Subcutaneous adipose tissue (tissue), 3 donors: ENCODE results near the genes CACTIN, DAPK3 and STAP2.

- PRO-cap, result bidirectional peak, plus-strand start at chr19:3553077, minus-strand start at chr19:3552968
- RAMPAGE, long total RNA, 3 experiments, result no peak in any of the 3 experiments
Observed at GRCh38 chr19:3552746-3553494, 4.5 kb downstream of the MFSD12 start.

DNA sequence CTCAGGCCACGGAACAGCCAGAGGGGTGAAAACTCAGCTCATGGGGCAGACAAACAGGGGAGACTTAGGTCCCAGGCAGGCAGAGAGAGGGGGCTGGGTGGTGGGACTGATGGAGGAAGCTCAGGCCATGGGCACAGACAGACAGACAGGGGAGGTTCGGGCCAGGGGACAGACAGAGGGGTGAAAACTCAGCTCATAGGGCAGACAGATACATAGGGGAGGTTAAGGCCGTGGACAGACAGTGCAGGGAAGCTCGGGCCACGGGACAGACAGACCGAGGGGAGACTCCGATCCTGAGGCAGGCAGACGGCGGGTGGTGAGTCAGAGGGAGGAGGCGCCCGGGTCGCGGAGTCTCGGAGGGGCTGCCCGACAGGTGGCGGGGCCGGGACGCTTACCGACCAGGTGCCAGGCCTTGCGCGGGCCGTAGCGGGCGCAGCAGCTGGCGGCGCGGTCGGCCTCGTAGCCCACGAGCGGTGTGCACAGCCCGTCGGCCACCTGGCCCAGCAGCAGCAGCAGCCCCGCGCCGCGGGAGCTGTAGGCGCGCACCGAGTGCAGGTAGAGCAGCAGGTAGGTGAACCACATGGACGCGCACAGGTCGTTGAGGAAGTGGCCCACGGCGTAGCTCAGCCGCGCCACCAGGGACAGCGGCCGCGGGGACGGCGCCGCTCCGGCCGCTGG, 536 bp downstream of the MFSD12 start:
- PRO-cap, result no peak
- RAMPAGE, long total RNA, 3 experiments, result no peak in any of the 3 experiments

DNA sequence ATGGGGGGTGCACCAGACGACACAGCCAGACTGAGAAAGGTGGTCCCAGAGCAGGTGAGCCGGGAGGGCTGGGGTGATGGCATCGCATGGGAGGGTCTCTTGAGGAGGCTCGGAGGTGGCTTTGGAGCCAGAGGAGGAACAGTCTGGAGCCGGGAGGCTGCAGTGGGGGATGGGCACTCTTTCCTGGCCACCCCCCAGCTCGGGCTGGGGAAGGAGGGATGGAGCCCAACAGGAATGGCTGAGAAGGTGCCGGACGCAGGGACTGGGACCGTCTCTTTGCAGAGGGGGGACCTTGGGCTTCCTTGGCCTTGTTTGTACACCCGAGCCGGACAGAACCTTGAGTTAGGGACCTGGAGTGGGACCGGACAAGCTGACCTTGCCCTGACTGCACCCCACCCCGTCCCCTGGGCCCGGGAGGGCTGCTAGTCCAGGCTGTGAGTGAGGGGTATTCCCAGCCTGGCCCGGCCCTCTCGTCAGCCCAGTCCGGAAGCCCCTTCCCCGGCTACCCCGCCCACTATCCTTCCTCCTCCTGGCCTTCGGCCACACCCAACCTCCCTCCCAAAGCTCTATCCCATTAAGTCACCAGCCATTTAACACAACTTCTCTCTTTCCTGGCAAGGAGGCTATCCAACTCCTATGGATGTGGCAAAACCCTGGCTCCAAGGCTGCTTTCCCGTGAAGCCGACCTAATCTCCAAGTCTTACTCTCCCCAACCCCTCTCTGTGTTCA, 845 bp upstream of the TBXA2R start:
- PRO-cap, result unidirectional peak, minus-strand start at position 399 of the sequence; unidirectional peak, minus-strand start at position 491 of the sequence
- RAMPAGE, long total RNA, 3 experiments, result no peak in any of the 3 experiments

DNA sequence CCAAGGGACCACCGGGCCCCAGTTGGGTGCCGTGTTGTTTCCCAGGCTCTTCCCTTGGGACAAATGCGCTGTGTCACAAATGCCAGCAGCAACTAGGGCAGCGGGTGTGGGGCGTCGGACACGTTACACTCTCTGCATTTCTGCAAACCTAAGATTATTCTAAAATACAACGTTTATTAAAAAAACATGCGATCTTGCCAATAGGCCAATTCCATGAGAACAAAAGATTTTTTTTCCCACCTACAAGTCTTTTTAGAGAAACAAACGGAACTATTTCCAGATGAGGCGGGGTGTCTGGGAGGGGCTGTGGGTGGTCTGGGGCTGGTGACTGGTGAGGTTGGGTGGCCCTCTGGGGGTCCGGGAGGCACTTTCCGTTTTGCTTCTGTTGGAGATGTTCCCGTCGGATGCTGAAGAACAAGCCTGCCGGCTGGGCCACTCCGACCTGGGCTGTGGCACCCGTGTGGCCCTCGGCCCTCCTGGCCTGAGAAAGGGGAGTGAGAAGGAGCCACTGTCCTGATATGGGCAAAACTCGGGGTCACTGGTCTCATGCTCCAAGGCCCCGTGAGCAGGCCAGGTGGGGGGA, 3.9 kb upstream of the TBXA2R start:
- PRO-cap, result no peak
- RAMPAGE, long total RNA, 3 experiments, result no peak in any of the 3 experiments

GRCh38 chr19:3618248-3618832, 8.2 kb downstream of the CACTIN start:
- PRO-cap, result unidirectional peak, minus-strand start at chr19:3618617
- RAMPAGE, long total RNA, 3 experiments, result no peak in any of the 3 experiments

DNA sequence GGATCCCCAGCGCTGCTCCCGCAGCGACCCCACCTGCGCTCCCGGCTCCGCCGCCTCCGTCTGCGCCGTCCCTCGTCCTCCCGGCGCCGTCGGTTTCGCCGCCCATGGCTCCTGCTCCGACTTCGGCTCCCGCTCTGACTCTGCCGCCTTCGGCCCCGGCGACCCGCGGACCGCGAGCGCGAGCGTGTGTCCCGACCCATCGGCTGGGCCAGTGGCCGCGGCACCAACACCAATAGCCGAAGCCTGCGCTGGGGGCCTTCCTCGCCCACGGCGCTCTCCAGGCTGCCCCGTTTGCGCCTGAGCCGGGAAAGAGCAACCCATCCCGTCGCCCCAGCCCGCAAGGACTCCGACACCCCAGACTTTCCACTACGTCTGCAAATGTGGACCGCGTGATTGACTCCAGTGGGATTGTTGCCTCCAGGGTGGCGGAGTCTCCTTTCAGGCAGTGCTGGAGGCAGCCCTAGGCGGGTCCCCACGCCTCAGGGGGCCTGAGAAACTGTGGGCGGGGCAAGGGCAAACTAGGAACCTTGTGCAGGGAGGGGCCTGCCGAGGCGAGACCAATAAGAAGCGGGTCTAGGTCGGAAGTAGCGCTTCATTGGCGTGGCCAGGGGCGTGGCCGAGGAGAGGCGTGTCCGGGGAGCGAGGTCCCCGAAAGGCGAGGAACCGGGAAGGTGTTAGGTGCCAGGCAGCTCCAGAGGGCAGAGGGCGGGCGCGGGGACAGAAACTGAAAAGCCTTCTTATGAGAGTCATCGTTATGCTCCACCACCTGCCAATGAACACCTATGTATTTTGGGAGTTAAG, at the start of gene CACTIN:
Gene CACTIN (minus strand): TSS at position 228 of the 801 bp plus-strand sequence.
- PRO-cap, result unidirectional peak, minus-strand start at position 228 of the sequence; unidirectional peak, plus-strand start at position 629 of the sequence; unidirectional peak, plus-strand start at position 674 of the sequence
- RAMPAGE, long total RNA, 3 experiments, result start-site peak on the minus strand in 3 of 3 experiments, centred at positions 212 to 220 of the sequence, 71 to 166 reads per replicate

DNA sequence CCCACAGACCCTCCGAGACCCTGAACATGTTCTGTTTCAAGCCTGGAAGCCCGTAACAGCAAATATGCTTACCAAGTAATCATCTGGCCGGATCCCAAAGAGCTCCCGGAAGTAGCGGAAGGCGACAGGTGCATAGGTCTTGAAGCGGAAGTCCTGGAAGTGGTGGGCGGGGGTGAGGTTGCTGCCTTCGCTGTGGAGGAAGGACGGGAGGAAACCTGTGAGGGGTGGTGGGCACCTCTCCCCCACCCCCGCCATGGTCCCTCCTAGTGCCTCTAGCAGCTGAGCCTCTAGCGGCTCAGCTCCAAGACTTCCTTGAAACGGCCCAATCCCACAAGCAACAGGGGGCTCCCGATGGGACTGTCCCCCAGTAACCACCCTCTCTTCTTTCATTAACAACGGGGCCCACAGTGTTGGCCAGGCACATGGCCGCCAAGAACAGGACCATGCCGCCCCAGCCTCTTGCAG, 34.3 kb upstream of the CACTIN start:
- PRO-cap, result no peak
- RAMPAGE, long total RNA, 3 experiments, result no peak in any of the 3 experiments

DNA sequence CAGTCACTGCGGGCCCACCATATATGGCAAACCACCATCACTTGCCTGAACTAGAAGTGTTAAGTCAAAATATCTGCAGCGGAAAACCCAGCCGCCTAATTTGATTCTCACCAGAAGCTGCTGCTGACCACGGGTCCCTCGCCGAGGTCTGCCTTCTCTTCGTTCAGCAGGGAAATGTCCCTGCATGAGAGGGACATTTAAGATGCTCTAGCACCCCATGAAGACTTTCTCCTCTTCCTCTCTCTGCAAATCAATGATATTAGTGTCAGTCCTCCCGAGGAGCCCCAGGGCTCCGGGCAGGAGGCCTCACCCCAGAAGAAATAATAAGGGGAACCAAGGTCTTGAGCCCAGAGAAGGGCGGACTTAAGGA, 3.0 kb upstream of the MATK start:
- PRO-cap, result no peak
- RAMPAGE, long total RNA, 3 experiments, result no peak in any of the 3 experiments

- PRO-cap, result bidirectional peak, plus-strand start at chr19:3971384, minus-strand start at chr19:3971096
- RAMPAGE, long total RNA, 3 experiments, result start-site peak on the minus strand in 2 of 3 experiments, at chr19:3971067-3971102 at its widest, 46 to 164 reads per replicate
Observed at GRCh38 chr19:3970989-3971728, at the start of gene DAPK3. Gene DAPK3 (minus strand): TSS chr19:3971099.

- PRO-cap, result no peak
- RAMPAGE, long total RNA, 3 experiments, result no peak in any of the 3 experiments
Observed at GRCh38 chr19:4042296-4043153, 24.2 kb downstream of the ZBTB7A start.

DNA sequence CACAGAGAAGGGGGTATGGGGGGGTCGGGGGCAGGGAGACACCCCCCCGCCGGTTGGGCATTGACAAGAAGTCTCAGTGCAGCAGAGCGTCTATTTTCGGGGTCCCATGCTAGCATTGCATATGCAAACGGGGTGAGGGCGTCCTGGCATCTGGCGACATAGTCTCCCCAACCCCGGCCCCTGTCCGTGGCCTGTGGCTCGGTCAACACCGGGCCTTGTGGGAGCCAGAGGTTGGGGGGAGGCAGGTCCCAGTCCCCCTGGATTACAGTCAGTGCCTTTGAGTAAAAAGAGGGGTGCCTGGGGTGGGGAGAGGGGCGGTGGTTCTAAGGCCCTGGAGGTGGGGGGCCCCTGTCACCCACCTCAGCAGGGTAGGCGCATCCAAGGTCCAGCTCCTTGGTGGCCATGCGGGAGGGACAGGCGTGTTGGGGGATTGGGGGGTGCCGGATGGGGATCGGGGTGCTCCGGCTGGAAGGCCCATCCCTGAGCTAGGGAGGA, 21.1 kb downstream of the ZBTB7A start:
- PRO-cap, result no peak
- RAMPAGE, long total RNA, 3 experiments, result start-site peak on the minus strand in 1 of 3 experiments, centred at position 66 of the sequence, 13 reads per replicate

DNA sequence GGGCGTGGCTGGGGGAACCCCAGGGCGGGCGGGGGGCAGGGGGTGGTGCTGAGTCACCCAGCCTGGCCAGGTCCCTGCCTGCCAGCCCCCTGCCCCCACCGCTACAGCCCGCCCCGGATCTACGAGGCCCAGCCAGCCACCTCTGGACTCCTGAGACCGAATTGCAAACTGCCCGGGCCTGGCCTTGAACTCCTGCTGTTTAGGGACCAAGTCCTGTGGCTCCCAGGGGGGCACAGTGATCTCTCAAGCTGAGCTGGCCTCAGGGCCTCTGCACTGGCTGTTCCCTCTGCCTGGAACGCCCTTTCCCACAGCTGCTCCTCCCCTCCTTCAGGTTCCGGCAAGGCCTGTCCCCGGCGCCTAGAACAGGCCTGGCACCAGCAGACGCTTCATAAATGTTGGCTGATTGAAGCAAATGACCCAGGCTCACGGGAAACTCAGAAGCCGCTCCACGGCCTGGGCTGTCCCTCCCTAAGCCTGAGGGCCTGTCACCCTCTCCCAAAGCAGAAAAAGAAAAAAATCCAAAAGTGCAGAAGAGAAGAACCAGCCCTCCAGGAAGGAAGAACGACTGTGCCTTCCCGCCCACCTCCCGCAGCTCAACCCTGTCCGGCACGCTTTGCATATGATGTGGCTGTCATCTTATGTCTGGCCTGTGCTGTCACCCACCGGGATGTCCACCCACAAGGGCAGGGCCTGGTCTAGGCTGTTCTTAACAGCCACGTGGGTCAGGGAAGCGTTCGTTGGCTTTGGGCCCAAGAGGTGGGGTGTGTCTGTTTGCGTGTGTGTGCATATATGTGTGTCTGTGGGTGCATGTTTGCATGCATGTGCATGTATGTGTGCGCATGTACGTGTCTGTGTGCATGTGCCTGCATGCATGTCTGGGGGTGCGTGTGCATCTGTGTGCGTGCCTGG, 13.9 kb downstream of the ZBTB7A start:
- PRO-cap, result no peak
- RAMPAGE, long total RNA, 3 experiments, result no peak in any of the 3 experiments

GRCh38 chr19:4067211-4068013, 713 bp upstream of the ZBTB7A start:
- PRO-cap, result bidirectional peak, plus-strand start at chr19:4067691, minus-strand start at chr19:4067565; bidirectional peak, plus-strand start at chr19:4067934, minus-strand start at chr19:4067884
- RAMPAGE, long total RNA, 3 experiments, result no peak in any of the 3 experiments

- PRO-cap, result no peak
- RAMPAGE, long total RNA, 3 experiments, result no peak in any of the 3 experiments
Observed at GRCh38 chr19:4197803-4198666, 15.5 kb downstream of the ANKRD24 start.

DNA sequence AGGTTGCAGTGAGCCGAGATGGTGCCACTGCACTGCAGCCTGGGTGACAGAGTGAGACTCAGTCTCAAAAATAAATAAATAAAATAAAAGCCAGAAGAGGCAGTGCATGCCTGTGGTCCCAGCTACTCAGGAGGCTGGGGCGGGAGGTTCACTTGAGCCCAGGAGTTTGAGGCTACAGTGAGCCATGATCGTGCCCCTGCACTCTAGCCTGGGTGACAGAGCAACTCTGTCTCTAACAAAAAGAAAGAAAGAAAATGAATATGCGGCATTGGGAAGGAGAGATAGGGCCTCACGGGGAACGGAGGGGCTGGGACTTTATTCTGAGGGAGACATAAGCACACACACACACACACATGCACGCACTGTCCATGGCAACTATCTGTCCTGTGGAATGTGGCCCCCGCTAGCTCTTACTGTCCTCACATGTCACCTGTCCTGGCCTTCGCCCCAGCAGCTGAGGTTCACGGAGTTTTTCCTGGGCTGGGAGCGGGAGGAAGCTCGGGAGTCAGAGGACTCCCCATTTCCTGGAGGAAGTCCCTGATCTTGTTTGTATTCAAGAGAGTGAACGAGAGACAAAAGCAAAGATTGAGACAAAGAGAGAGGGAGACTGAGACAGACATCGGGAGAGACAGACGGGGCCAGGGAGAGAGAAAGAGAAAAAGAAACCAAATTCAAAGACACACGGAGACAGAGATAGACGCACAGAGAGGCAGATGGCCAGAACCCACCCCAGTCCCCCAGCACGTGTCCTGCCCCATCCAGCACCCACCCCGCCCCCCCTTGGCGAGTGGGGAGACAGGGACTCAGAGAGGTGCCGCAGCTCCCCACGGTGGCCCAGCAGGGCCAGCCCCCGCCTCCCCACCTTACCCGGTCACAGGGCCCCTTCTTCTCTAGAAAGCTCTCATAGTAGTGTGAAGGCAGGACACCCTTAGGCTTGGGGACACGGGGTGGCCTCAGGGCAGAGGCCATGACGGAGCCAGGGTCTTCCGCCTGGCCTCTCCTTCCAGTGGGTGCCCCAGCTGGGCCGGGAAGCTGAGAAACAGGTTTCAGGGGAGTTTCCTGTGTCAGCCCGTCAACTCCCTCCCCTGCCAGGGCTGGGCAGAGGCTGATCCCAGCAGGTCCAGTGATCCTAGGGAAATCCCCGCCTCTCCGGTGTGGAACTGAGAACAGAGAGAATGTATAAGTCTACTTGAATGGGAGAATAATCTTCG, at the start of gene STAP2:
Gene STAP2 (minus strand): TSS at position 1,043 of the 1,211 bp plus-strand sequence.
- PRO-cap, result no peak
- RAMPAGE, long total RNA, 3 experiments, result start-site peak on the minus strand in 1 of 3 experiments, centred at position 1,102 of the sequence, 7 reads per replicate

DNA sequence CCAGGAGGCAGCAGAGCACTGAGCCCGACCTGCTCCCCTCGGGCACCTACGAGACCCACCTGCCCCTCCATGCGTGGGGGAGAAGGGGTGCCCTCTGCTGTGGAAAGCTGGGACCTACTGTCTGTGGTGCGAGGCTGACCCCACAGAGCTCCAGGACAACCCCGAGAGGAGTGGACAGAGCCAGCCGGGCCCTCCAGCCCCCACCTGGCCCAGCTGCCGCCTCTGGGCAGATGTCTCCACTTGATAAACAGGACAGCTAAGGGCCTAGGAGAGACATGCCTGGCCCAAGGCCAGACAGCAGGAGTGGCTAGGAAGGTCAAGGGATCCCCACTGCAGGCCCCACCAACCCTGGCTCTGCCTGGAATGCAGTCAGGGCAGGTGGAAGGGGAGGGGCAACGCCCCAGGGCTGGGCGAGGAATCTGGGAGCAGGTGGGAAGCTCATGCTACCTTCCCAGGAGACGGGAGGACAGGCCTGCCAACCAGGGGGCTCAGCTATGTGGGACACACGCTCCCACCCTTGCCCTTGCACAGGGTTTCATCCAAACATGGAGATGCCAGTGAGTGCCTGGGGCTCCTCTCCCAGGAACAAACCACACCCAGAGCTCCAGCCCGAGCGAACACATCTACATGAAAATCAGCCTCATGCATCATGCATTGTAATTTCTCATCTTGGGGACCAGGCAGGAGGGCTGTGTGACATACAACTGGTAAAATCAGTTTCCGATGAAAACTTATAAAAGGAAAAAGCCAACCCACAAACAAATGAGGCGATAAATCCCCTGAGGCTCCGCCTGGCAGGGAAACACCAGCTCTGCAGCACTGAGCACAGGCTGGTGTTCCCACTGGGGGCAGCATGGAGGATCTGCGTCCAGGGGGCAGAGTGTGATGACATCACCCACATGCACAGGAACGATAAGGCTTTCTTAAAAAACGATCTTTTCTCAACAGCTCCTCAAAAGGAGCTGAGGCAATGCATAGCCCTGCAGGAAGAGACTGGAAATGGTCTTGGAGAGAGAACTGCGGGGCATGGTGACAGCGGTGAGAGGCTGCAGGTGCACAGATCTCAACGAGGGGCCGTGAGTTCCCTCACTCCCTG, 25.0 kb downstream of the SH3GL1 start:
- PRO-cap, result no peak
- RAMPAGE, long total RNA, 3 experiments, result no peak in any of the 3 experiments

DNA sequence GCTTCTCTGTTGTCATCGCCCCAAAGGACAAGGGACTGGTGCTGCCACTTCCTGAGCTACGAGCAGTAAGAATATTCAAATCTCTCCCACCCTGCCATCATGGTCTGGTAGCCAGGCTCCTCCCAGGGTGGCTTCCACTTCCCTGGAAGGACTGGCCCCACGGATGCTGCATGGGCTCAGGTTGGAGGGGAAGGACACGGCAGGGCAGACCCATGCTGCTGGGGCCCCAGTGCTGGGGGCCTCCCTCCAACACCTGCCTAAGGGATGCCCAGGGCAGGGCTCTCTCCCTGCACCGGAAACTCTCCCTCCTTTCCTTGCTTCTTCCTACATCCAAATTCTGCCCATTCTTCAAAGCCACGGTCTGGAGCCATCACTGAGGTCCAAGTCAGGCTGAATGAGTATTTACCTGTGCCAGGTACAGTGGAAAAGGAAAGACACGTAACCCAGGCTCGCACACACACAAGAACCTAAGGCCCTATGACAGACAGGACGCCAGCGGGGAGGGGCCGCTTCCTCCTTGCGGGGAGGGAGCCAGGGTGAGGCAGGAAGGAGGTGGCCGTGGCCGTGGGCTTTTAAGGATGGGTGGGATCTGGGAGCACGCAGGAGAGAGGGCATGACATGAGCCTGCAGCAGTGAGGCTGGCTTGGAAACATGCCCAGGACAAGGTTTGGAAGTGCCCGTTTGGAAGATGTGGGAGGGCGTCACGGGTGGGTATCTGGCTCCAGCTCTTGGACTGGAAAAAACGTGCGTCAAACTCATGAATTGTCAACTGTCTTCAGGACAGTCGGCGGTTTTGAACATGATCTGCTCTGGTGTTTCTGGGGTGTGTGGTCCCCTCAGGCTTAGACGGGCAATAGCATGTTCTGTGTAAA, 20.2 kb downstream of the SH3GL1 start:
- PRO-cap, result no peak
- RAMPAGE, long total RNA, 3 experiments, result start-site peak on the minus strand in 1 of 3 experiments, centred at position 355 of the sequence, 6 reads per replicate

- PRO-cap, result no peak
- RAMPAGE, long total RNA, 3 experiments, result no peak in any of the 3 experiments
Observed at GRCh38 chr19:4387209-4388020, 12.9 kb downstream of the SH3GL1 start.

DNA sequence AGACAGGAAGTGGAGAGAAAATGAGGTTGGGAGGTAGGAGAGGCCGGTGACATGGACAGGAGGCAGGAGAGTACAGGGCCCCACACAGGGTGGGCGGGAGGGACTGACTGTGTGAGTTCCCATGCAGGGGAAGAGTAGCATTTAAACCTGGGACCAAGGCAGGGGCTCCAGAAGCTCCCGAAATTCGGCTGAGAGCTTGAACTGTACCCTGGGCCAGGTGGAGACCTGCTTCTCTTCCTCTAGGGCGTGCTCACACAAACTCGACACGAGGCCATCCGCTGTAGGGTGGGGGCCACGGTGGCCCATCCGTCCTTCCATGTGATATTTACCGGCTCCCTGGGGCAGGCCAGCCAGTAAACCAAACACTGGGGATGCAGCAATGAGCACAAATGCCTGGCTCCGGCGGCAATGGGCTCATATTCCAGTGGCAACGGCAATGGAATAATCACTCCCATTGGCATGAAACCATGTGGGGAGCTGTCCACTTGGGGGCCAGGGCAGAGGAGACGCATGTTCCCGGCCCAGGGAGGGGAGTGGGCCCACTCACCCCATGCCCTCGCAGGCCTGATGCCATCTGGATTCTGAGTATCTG, 10.9 kb downstream of the SH3GL1 start:
- PRO-cap, result no peak
- RAMPAGE, long total RNA, 3 experiments, result no peak in any of the 3 experiments

- PRO-cap, result no peak
- RAMPAGE, long total RNA, 3 experiments, result no peak in any of the 3 experiments
Observed at GRCh38 chr19:4428139-4429008, 25.9 kb downstream of the CHAF1A start.